Pulmonary lymph node (tissue), 1 donor: ENCODE measurements around a stretch of chr6.

- PRO-cap = no peak
Observed at GRCh38 chr6:53300457-53301663, 47.9 kb downstream of the ELOVL5 start.

- PRO-cap = no peak
Observed at GRCh38 chr6:53375938-53376255, 27.1 kb upstream of the ELOVL5 start.

- PRO-cap = no peak
Observed at GRCh38 chr6:53483765-53484491, 61.0 kb downstream of the GCLC start.

- PRO-cap = no peak
Observed at GRCh38 chr6:53515754-53516349, 29.0 kb downstream of the GCLC start.

DNA sequence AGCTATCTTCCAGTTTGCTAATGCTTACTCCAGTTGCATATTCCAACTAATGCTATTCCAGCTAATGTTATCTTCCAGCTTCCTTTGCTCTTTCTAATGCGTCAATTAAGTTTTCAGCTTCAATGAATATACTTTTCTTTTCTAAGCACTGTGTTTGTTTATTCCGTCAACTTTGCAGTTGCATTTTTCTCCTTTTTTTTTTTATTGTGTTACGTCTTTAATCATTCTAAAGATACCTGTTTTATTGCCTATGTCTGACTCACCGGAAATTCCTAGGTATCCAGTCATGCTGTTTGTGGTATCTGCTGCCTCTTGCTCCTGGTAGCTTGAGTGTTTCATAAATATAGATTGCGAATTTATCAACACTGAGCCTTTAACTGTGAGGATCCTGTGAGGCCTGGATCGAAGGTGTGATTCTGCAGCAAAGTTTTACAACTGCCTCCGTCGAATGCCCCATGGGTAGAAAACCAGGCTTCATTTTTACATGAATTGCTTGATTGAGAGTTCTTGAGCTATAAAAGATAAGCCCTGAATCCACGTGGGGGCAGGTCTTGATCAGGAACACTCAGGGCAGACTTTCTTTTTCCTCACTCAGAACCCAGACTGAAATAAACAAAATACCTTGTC, 60.3 kb upstream of the LRRC1 start:
- PRO-cap = no peak

GRCh38 chr6:53766075-53766713, 28.6 kb upstream of the LRRC1 start:
- PRO-cap = no peak

DNA sequence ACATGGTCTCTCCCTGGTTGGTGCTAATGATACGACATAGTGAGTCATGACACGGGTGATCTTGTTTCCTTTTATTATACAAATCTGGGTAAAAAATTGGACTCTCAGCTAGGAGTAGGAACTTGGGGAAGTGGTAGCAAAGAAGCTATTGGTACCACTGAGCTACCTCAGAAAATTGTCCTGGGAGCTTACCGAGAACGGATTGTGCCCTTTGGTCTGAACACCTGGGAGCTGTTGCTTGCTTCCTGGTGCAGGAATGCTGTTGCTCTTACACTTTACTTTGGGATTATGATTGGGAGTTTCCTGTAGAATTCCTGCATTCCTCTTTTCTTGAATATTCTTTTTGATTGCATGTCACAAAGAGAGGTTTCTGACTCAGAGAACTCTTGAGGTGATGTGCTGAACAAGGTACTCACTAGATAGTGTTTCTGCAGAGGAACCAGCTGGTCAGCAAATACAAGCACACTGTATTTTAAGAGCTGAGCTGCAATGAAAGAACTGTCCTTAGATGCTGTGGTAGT, 34.8 kb downstream of the LRRC1 start:
- PRO-cap = no peak

- PRO-cap = no peak
Observed at GRCh38 chr6:53856820-53857620, 62.2 kb downstream of the LRRC1 start.

GRCh38 chr6:53897884-53898491, 103.2 kb downstream of the LRRC1 start:
- PRO-cap = no peak

GRCh38 chr6:53984242-53984563, 127.0 kb upstream of the MLIP start:
- PRO-cap = no peak

DNA sequence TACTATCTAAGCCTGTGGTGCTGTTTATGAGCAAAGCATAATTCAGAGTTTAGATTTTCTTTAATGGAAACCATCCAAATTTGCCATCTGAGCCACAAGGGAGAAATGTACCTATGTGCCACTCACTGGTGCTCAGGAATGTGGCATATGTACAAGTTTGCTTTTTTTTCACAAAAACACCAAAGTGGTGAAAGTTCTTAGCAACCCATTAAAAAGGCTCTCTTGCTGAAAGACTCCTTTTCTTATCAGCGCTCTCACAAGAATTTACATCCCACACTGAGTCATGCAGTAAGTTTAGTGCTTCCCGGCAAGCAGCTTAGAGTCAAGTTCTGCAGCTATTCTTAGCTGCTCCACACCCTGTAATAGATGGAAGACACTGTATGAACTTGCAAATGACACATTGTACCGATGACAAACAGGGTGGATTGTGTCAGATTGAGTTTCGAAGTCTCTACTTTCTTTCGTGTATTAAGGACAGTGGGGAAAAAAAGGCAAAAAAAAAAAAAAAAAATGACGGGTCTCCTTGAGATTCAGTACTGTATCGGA, 57.2 kb upstream of the MLIP start:
- PRO-cap = no peak

- PRO-cap = no peak
Observed at GRCh38 chr6:55874290-55875250, 820 bp downstream of the BMP5 start.

GRCh38 chr6:56091007-56091783, 156.2 kb downstream of the COL21A1 start:
- PRO-cap = no peak

DNA sequence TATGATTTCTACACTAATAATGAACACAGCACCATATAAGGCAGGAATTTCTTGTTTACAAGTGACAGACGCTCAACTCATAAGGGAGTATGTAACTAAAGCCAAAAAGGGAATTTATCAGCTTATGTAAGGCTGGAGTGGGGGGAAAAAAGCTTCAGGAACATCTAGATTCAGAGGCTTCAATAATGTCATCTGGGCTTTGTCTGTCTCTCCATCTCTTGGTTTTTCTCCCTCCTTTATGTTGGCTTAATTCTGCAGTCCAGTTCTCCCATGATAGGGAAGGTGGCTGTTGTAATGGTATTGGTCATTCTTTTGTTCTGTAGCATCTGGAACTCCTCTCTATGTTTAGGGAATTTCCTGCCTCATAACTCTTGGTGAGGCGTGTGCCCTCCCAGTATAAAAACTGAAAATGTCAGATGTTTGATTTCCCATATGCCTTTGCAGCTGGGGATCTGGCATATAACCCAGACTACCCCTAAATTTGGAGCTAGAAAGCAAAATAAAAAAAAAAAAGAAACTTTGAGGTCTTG, 125.2 kb upstream of the COL21A1 start:
- PRO-cap = bidirectional peak, plus-strand start at position 135 of the sequence, minus-strand start outside the sequence

- PRO-cap = no peak
Observed at GRCh38 chr6:56456339-56456704, 208.9 kb upstream of the COL21A1 start.

GRCh38 chr6:56599930-56600419, 352.6 kb upstream of the COL21A1 start:
- PRO-cap = no peak

DNA sequence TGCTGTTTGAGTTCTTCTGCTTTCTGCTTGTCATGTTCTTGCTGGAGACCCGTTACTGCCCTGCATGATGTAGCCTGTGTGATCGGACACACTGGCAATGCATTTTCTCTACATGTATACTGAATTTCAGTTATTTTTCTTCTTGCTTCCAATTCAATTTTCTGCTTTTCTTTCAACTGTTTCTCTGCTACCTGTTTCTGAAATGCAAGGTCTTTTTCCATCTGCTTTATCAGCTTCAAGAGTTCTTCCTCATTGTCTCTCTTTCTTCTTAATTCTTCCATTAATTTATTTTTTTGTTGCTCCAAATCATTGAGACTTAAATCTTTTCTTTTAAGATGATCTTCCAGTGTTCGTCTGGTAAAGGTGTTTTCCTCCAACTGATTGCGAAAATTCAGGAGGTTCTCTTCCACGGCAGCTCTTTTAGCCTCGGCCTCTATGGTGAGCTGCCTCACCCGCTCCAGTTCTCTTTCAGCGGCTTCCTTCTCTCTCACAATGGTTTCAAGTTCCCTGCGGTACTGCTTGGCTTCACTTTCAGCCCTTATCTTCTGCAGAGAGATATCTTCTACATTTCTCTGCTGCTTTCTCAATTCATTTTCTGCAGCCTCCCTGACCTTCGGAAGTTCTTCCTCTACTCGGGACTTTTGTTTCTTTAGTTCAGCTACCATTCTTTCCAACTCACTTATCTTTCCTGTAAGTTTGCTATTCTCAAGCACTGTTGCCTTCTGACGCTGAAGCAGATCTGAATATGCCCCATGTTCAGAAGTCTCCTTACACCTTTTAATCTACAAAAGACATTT, 334.5 kb downstream of the DST start:
- PRO-cap = no peak

DNA sequence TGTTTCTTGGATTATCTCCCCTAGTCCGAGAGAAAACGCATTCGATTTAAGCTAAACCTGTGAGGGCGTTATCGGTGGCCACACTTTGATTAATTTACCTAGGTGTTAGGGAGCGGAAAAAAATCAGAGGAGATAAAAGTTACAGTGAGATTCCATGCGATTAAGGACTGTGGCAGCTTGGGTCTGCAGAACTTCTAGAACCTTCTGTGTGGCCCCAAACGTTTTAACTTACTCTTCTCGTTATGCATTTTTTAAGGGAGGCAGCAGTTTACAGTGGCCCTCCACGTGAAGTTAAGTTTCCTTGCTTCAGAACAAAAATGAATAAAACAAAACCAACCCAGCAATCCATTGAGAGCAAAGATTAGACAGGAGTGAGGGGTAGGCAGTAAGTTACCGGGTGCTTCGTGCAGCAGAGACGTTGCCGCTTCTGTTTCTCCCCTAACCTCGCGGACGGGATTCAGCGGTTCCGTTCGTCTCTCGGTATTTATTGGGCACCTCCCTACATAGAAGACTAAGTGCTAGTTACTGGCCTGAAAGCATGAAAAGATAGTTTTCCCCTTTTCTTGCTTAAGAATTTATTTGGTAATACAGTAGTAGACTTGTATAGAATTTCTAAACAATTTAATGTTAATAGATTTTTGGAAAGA, 979 bp downstream of the BAG2 start:
- PRO-cap = bidirectional peak, plus-strand start at position 243 of the sequence, minus-strand start at position 169 of the sequence

DNA sequence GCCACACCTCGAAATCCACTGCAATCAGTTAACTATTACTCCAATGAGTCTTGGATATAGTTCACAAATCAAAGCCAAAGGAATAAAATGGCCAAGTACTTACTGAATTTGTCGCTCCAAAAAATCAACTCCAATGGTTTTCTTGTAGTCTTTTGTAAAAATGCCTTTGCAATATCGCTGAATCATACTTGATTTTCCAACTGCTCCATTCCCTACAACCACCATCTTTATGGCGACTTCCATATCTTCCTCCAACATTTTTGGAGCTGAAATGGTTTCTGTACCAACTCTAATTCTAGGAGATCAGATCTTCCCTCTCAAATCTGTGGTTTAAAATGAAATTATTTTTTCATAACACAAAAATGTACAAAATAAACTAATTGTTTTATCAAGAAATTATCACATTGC, 12.0 kb downstream of the RAB23 start:
- PRO-cap = no peak

DNA sequence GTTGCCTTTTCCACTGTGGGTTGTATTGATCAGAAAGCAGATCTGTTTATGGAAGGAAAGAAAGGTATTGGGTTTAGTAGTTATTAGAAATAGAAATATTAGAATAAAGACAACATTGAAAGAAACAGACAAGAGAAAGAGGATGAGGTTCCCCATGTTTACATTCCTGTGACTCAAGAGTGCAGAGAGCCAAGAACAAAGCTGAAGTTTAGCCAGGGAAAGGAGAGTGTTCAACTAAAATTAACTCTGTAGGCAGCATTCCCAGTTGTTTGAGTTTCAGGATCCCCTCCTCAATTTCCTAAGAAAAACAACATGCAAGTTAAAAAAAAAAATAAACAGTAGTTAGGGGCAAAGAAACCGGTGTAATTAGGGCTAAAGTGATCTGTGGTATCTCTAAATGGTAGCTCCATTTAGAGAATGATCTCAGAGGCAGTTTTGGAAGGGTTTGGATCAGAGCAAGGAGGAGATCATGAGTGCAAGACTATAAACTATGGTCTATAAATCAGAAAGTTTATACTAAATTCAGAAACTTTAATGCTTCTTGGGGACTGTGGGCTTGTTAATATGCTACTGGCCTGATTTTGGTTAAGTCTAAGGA, 30.9 kb upstream of the RAB23 start:
- PRO-cap = no peak